Penis (tissue), 1 donor: Measurements from ENCODE around the genes EMID1 and SEC14L2.

- PRO-cap = no peak
Observed at GRCh38 chr22:29121079-29121531, 48.3 kb downstream of the KREMEN1 start.

DNA sequence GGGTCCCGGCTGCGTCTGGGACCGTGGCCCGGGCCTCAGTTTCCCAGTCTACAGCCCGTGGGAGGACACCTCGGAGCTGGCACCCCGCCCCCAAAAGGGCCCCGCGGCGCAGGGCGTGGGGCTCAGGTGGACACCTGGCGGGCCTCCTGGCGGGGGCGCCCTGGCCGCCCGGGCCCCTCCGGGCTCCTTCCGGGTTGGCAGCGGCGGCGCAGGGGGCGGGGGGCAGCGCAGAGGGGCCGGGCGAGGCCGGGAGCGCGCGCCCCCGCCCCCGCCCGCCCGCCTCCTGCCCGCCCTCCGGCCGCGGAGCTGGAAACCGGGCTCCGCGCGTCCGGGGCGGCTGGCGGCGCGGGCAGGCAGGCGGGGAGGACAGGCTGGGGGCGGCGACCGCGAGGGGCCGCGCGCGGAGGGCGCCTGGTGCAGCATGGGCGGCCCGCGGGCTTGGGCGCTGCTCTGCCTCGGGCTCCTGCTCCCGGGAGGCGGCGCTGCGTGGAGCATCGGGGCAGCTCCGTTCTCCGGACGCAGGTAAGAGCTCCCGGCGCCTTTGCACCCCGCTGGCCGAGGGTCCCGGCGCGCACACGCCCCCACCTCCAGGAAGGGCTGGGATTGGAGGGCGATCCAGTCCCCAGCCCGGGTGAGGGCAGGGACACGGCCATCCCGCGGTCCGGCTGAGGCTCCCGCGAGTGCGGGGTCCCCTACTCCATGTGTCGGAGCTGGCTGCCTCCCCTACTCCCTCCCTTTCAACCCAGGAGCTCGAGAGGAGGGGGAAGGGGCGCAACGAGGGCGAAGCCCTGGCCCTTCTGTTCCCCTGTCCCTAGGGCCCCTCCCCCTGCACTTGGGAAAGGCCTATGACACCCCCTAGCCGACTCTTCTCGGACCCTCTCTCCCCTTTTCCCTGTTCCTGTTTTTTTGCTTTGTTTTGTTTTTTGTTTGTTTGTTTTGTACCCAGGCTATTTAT, at the start of gene EMID1:
Gene EMID1, plus strand, starts transcription at position 279 of the 955 bp plus-strand sequence.
- PRO-cap = bidirectional peak, plus-strand start at position 293 of the sequence, minus-strand start at position 191 of the sequence

DNA sequence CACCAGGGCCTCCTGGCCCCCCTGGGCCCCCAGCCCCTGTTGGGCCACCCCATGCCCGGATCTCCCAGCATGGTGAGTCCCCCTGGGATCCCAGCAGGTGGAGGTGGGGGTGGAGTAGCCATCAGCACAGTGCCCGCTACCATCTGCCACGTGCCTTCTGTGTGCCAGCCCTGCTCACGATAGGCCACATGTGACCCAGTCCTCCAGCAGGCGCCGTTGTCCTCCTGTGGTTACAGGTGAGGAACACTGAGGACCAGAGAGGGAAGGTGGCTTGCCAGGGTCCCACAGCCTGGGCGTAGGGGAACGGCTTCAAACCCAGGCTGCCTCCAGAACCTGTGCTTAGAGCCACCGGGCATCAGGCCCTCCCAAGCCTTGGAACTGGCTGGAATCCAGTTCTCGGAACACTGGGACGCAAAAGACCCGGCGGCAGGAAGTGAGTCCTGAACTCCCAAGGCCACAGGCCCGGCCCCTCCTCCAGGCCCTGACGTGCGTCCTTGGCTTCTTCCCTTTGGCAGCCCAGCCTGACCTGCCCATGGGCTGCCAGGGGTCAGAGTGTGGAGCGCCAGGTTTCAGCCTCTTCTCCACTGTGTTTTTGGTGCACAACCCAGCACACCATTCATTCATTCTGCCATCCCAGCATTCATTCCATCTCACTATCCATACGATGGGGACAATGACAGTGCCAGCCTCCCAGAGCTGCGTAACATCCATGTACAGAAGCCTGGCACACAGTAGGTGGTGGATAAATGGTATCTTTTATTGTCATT, 26.8 kb downstream of the EMID1 start:
- PRO-cap = no peak

- PRO-cap = no peak
Observed at GRCh38 chr22:29269074-29269305, 922 bp downstream of the EWSR1 start.

DNA sequence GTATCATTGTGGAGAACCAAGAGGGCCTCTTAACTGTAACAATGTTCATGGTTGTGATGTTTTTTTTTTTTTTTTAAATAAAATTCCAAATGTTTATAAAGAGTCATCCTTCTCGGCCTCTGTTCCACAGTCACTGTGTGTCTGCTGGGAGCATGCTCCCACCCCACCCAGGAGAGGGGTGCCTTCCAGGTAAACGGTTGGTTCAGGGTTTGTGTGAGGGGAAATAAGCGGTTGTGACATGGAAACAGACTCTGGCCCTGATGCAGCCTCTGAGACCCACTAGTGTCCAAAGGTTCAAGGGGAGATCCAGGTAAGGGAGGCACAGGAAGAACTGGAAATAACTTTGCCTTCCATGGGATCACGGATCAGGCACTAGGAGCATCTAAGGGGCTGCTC, 6.0 kb upstream of the GAS2L1 start:
- PRO-cap = no peak

GRCh38 chr22:29308825-29309166, 2.3 kb downstream of the GAS2L1 start:
- PRO-cap = unidirectional peak, minus-strand start at chr22:29308886

DNA sequence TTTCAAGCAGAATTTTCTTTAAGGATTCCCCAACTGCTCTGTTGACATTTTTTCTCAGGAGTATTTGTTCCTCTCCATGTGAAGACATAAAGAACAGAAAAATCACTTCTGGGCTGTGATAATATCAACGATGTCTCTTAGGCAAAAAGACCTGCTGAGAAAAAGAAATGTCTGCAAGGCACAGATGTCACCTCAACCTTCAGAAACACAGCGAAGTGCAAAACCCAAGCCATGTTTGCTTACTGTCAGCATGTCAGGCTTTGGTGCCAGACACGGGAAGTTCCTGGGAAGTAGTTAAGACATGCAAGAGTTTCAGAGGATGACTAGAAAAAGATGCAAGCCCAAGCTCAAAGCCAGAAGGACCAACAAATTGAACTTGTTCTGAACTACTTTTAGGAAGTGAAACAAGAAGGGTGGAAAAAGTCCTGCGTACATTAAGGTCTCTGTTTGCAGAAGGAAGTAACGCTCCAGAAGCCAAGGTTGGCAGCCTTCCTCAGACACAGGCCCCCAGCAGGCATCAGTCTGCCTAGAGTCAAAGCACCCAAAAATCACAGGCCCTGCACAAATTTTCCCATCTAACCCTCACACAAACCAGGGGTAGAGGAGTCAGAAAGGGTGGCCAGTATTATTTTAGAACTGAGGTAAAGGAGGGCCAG, 2.7 kb downstream of the AP1B1 start:
- PRO-cap = no peak

- PRO-cap = no peak
Observed at GRCh38 chr22:29800952-29801637, 33.9 kb downstream of the UQCR10 start.

- PRO-cap = no peak
Observed at GRCh38 chr22:30013155-30013567, 67.1 kb upstream of the HORMAD2 start.

DNA sequence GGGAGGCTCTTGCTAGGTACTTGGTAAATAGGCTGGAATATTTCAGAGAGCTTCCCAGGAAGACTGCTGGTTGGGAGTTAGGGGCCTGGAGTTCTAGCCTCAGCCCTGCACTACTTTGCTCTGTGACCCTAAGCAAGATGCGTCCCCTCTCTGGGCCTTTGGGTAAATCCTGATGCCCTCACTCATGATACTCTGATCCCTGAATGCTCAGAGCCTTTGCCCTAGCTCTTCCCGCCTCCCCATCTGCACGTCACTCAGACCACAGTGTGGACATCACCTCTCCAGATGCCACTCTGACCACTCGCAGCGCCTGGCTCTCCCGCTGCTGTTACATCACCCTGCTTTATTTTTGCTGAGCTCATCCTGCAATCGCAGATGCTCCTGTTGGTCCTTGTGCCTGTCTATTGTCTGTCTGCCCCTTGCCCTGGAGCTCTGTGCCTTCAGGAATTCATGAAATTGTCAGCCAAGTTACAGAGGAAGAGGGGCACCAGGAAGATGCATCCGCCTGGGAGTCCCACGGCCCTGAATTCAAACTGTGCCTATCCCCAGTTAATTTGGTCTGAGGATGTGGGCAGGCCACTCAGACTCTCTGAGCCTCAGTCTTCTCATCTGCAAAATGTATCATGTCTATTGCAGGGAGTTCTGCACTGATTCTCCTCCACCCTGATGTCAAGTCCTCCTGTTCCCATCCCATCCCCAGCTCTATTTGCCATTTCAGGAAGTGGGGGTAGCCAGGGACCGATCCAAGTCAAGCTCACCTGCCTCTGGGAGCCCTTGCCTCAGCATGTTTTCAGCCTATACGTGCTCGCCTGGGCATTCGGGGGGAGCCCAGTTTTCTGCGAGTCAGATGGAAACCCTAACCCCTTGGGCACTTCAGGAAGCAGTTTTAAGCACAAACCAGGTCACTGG, 5.4 kb downstream of the OSM start:
- PRO-cap = no peak

DNA sequence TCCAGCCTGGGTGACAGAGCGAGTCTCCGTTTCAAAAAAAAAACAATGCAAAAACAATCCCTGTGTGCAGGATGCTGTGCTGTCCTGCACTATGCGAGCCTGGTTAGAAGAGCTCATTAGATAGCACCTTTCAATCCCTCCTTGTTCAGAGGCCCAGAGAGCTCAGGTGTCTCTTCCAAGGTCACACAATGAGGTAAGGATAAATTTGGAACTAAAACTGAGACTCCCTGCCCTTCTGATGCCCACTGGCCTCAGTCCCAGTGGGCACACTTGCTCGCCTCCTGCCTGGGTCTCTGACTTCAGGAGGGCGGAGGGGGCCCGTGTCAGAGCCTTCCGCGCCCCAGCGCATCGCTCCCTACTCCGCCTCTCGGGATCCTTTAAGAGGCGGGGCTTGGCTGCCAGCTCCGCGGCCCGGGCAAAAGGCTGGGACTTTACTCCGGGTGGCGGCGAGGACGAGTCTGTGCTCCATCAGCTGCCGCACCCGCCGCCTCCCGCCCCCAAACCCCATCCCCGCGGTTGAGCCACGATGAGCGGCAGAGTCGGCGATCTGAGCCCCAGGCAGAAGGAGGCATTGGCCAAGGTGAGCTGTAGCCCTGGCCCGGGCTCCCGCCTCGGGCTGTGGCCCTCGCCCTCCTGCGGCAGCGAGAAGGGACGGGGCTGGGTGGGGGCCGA, at the start of gene SEC14L2:
Gene SEC14L2, plus strand, starts transcription at position 428 of the 672 bp plus-strand sequence.
- PRO-cap = bidirectional peak, plus-strand start at position 434 of the sequence, minus-strand start at position 295 of the sequence

- PRO-cap = unidirectional peak, minus-strand start at chr22:30397326
Observed at GRCh38 chr22:30397263-30398106, 667 bp downstream of the SEC14L2 start.

GRCh38 chr22:30421442-30422728, 3.7 kb upstream of the MTFP1 start:
- PRO-cap = no peak

GRCh38 chr22:30424572-30425251, 856 bp upstream of the MTFP1 start:
- PRO-cap = no peak

DNA sequence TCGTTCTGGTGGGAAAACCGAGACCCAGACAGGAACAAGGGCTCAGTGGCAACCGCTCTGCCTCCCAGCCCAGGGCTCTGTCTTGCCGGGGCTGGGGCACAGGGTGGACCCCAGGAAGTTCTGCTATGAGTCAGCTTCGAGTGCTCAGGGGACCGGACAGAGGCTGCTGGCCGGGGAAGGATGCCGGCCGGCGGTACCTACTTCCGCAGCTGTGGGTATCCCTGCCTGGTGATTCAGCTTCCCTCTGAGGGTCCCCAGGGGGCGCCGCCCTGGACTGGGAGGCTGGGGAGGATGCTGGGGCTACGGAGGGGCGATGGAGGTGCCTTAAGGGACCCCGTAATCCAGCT, 704 bp upstream of the SLC35E4 start:
- PRO-cap = bidirectional peak, plus-strand start at position 159 of the sequence, minus-strand start at position 79 of the sequence

DNA sequence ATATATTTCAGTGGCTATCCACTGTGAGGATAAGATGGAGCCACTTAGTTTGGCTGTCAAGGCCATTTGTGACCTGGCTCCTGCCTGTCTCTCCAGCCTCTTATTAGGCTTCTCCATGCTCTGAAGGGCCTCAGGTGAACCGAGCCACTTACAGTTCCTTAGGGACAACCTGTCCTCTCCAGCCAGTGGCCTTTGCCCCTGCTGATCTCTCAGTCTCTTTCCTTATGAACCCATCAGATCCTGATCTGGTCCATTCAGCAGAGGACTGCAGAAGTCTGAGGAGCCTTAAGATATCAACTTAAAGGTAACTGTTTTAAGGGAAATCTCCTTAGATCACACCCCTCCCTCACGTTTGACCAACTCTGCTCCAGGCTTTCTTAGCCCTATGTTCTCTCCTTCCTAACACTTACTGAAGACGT, 2.4 kb downstream of the DUSP18 start:
- PRO-cap = no peak

- PRO-cap = no peak
Observed at GRCh38 chr22:30822190-30822960, 127.7 kb downstream of the OSBP2 start.

GRCh38 chr22:30941883-30942462, 26.6 kb downstream of the MORC2 start:
- PRO-cap = no peak

DNA sequence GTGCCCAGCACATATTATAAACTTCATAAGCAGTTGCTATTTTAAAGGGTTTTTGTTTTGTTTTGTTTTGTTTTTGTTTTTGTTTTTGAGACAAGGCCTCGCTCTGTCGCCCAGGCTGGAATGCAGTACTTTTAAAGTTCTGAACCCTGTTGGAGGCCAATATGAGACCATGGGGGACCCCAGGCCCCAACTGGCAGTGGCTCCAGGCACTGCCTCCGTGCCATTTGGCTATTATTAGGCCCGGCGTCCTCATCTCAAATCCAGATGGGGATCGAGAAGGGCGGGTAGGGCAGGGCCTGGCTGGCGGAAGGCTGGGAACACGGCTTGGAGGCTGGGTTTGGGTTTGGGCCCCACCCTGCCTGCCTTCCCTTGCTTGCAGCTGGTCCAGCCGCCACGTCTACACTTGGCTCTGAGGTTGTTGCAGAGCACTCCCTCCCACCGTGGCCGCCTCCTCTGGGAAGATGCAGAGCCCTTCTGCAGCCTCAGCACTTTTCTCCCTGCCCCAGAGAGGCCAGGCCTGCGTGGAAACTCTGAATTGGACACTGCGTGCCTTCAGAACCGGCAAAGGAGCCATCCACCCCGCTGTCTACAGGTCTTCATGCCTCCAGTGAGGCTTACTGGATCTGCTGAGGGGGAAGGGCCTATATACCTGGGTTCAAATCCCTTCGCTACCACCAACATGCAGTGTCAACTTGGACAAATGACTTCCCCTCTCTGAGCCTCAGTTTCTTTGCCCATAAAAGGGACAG, 5.2 kb upstream of the SMTN start:
- PRO-cap = unidirectional peak, minus-strand start at position 266 of the sequence

DNA sequence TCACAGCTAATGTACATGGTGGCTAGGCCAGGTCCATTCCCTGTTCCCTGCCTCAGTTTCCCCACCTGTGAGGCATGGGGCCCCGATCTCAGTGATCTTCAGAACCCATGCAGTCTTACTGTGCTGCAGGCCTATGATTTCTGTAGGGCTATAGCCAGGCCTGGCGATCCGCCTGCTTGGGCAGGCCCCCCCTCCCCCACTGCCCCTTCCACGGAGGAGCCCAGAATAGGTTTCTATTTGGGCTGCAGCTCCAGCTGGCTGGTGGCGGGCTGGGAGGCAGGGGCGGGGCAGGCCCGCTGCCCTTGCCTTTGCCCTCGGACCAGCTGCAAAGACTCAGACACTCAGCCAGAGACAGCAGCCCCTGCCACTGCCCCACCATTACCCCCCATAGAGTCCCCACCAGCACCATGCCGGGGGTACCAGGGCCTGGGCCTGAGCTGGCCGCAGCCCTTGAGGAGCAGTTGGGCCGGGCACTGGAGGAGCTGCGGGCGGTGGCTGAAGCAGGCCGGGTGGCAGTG, 12.0 kb downstream of the SMTN start:
- PRO-cap = no peak